Measurements from ENCODE around the genes MAGED2 and PAGE5.

GRCh38 chrX:54807343-54807835, at the start of gene MAGED2:
MAGED2 (plus strand) TSS chrX:54807745.
- PRO-cap: unidirectional peak, plus-strand start at chrX:54807747

GRCh38 chrX:55220007-55220482, at the start of gene PAGE5:
PAGE5 (plus strand) TSS chrX:55220346.
- PRO-cap: no peak

- PRO-cap: no peak
Measured at GRCh38 chrX:55279932-55280251, 15.2 kb upstream of the PAGE3 start.

DNA sequence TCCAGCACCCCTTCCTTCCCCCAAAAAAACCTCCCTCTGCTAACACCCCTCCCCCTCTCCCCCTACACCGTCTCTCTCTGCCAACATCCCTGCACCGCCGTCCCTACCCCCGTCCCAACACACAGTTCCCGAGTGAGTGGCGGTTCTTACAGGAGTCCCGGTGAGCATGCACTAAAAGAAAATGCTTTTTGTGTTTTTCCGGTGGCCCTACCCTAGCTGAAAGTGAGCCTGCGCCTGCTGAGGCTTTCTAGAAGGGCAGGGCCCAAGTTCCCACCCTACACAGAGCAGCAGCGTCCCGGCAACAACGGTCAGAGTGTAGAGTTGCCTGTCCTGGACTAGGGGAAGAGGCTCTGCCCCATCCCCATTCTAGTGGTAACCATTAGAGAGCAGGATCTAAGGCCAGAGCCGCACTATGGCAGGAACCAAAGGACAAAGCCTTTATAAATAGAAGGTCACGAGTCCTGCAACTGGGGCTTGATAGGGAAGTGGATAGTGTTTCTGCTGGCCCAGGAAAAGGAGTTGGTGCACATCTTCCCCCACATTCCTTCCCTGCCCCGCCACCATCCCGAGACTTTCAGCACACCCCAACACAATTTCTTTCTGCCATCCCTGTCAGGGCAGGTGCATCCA, 78.0 kb upstream of the PAGE3 start:
- PRO-cap: no peak

DNA sequence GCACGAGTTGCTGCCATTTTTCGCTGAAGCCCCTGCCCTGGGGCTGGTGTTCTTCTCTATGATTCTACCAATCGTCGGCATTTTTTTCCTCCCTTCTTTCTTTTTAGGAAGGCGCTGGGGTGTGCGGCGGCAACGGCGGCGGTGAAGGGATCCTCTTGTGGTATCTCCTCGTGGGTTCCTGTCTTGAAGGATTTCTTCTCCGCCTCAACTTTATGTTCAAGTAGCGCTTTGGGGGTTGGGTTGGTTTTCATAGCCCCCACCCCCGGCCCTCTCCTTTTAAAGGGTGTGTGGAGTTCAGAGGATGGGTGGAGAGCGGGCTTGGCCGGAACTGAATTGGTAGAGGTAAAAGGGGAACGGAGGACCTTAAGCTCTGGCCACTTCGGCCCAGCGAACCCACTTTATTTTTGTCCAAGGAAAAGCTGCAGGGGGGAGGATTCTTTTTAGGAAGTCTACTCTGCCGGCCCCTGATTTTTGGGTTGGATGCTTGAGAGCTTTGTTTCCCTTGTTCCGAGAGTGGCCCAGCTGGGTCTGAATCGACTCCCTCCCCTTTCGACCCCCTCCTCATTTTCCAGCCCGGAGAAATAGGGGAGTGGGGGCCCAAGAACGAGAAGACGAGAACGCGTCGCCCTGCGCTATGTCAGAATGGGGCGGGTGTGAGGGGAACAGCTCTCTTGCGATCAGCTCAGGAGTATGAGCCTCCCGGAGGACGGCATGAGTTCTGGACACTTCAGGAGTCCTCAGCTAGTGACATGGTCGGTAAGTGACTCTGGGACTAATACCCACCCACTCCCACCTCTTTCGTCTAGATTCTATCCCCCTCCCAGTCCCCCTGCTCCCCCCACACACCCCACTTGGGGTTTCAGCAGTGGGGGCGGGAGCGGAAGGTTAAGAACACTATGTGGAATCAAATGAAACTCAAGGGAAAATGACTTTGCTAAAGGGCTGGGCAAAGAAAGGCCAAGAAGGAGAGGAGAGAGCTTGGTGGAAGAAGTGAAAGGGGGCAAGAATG, 734 bp downstream of the KLF8 start:
- PRO-cap: no peak

DNA sequence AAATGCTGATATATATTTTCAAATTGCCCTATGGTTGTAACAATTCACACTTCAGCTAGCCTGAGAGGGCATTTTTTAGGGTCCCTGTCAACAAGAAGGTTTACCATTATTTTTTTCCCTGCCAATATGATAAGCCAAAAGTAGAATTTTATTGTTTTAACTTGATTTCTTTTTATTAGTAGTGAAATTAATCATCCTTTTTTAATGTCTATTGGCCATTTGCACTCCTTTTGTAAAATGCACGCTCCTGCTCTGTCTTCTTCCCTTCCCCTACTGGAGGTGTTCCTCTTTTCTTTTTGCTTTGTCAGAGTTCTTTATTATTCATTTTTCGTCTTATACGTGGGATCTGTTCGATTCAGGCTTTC, 531 bp upstream of the UBQLN2 start:
- PRO-cap: no peak

GRCh38 chrX:56786731-56787399, 57.8 kb downstream of the NBDY start:
- PRO-cap: no peak

DNA sequence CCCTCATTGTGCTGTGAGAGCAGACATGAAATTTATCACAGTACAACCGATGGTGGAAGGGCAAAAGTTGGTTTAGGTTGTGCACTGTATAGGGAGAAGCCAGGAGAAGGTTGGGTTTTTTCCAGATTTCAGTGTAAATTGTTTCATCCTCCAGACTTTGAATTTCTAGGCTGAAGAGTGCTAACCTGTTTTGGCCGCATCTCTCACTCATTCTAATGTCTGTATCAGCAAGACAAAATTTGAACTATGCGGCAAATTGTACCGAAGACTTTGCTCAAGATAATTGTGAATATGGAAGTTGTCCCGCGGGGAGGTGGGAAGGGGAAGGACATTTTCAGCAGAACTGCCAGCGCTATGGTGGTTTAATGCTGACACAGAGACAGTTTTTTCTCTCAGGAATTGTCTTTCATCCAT, 639 bp upstream of the ZXDB start:
- PRO-cap: no peak

- PRO-cap: no peak
Measured at GRCh38 chrX:57908868-57909428, 1.3 kb downstream of the ZXDA start.

- PRO-cap: no peak
Measured at GRCh38 chrX:63678152-63678797, 106.7 kb downstream of the ARHGEF9 start.

DNA sequence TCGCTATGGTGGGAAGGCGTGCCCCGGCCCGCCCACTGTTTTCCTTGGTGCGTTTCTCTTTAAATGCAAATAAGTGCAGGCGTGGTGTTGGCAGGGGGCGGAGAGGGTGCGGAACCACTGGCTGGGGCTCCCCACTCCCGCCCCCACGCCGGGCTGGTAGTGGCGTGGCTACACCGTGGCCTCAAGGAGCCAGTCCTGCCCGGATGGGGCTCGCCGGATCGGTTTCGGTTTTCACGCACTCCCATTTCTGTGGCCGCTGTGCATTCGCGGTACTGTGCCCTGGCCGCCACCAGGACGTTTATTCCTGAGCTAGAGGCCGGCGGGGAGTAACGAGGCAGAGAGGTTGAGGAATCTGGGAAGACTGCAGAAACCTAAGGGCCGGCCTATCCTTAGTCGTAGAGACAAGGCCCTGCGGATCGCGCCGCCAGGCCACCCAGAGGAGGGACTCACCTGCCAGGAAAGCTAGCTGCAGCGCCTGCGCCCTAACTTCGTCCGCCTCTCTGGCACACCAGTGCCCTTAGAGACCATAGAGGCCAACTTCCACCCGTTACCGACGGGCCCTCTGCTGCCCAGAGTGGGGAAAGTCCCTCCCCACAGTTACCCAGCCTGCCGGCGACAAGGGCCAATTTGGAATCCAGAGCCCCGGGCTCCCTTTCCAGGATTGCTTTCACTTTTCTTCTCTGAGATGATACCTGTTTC, 457 bp upstream of the AMER1 start:
- PRO-cap: bidirectional peak, plus-strand start at position 192 of the sequence, minus-strand start outside the sequence

DNA sequence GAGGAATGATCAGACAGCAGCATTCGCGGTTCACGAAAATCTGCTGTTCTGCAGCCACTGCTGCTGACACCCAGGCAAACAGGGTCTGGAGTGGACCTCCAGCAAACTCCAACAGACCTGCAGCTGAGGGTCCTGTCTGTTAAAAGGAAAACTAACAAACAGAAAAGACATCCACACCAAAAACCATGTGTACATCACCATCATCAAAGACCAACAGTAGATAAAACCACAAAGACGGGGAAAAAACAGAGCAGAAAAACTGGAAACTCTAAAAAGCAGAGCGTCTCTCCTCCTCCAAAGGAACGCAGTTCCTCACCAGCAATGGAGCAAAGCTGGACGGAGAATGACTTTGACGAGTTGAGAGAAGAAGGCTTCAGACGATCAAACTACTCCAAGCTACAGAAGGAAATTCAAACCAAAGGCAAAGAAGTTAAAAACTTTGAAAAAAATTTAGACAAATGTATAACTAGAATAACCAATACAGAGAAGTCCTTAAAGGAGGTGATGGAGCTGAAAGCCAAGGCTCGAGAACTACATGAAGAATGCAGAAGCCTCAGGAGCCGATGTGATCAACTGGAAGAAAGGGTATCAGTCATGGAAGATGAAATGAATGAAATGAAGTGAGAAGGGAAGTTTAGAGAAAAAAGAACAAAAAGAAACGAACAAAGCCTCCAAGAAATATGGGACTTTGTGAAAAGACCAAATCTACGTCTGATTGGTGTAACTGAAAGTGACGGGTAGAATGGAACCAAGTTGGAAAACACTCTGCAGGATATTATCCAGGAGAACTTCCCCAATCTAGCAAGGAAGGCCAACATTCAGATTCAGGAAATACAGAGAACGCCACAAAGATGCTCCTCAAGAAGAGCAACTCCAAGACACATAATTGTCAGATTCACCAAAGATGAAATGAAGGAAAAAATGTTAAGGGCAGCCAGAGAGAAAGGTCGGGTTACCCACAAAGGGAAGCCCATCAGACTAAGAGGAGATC, 190.9 kb downstream of the ZC3H12B start:
- PRO-cap: no peak

- PRO-cap: no peak
Measured at GRCh38 chrX:65517990-65518662, 16.5 kb downstream of the LAS1L start.

DNA sequence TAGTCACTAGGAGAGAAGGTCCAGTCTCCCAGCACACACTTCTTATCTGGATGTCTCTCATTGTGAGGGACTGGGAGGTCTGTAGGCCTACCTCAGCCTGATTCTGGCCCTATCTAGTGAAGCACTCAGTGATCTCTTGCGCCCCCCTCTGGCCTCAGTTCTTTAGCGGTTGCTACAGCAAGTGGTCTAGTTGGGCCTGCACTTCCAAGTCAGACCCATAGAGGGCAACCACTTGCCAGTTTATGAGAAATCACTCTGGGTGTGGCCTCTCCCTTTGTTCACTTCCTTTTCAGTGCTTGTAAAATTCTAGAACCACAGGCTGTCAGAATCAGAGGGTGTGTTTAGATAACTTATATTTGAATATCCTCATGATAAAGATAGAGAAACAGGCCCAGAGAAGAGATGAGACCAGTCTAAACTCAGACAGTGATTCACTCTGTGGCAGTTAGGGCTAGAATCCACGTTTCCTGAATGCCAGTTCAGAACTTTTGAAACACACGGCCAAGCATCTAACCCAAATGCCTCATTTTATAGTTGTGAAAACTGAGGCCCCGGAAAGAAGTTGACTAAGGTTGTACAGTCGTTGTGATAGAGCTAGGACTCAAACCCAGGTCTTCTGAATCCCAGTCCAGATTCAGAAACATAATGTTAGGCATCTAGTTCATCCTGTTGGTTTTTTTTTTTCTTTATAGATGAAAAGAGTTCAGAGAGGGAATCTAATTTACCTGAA, 61.0 kb upstream of the LAS1L start:
- PRO-cap: no peak

GRCh38 chrX:65678857-65679533, 11.5 kb downstream of the MSN start:
- PRO-cap: no peak

GRCh38 chrX:65732964-65733497, 65.6 kb downstream of the MSN start:
- PRO-cap: no peak

DNA sequence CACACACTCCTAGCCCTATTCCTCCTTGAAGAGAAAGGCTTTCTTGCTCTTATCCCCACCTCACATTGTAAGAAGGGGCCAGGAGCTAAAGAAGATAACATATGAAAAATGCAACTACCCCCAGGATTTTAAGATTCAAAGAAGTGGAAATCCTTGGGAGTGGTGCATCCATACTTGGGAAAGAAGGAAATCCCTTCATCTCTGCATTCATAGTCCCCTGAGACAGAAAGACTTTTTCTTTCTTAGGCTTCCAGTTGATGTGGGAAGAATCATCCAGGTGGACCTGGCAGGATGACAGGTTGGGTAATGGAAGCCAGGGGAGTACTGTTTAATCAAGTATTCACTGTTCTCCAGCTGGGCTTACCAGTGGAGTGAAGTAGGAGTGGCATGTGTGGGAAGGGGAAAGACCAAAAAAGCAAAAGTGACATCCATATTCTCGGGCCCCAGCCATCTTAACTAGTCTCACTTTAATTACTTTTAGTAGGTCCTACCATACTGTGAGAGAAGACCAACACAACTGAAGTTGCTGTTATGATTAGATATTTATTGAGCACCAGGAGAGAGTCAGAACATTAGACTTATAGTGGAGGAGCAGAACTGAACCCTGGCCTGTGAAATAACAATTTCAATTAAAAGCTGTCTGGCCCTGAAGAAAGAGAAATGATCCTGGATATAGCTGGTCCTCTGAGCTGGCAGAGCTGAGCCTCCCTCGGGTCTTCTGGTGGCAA, 18.5 kb downstream of the VSIG4 start:
- PRO-cap: no peak

GRCh38 chrX:66633425-66633882, 5.4 kb downstream of the EDA2R start:
- PRO-cap: no peak

- PRO-cap: no peak
Measured at GRCh38 chrX:67784775-67785021, 240.9 kb downstream of the AR start.

DNA sequence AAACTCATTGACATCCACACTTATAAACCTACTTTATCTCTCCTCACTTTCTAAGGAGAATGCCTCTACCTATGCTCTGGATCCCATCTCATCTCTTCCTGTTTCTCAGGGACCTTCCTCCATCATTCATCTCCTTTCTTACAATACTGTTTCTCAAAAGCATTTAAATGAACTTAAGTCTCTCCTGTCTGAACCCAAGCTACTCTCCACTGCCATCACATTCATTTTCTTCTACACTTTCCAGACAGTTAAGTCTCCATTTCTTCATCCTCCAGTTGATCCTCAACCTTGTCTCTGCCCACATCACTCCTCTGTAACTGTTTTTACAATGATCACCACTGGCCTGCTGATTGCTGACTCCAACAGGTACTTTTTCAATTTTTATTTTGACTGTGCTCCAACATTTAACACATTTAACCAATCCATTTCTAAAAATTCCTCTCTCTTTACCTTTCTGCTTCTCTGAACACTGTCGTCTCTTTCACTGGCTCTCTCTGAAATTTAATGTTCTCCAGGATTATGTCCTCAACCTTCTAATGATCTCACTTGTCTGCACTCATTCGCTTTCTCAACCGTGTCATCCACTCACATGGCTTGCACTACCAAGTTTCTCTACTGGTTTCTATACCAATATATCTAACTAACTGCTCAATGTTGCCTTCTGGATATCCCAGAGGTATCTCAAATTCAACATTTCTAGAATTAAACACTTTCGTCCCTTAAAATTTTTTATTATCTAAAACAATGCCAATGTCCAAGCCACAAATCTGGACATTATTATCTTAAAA, 354.0 kb downstream of the OPHN1 start:
- PRO-cap: no peak